Peripheral blood mononuclear cell (primary cell): ENCODE measurements around the gene ENDOU.

DNA sequence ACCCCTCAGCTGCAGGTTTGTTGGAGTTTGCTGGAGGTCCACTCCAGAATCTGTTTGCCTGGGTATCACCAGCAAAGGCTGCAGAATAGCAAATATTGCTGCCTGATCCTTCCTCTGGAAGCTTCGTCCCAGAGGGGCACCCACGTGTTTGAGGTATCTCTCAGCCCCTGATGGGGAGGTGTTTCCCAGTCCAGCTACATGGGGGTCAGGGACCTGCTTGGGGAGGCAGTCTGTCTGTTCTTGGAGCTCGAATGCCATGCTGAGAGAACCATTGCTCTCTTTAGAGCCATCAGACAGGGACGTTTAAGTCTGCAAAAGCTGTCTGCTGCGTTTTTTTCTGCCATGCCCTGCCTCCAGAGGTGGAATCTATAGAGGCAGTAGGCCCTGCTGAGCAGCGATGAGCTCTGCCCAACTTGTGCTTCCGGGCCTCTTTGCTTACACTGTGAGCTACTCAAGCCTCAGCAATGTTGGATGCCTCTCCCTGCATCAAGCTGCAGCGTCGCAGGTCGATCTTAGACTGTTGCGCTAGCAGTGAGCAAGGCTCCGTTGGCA lies 73.6 kb downstream of the SLC38A1 start:
- PRO-cap, 8 experiments = peak in 3 of 8 experiments; most common minus-strand start position 302 of the sequence (in 3)

GRCh38 chr12:46197688-46198104 lies 71.1 kb downstream of the SLC38A1 start:
- PRO-cap, 8 experiments = no peak in any of the 8 experiments

DNA sequence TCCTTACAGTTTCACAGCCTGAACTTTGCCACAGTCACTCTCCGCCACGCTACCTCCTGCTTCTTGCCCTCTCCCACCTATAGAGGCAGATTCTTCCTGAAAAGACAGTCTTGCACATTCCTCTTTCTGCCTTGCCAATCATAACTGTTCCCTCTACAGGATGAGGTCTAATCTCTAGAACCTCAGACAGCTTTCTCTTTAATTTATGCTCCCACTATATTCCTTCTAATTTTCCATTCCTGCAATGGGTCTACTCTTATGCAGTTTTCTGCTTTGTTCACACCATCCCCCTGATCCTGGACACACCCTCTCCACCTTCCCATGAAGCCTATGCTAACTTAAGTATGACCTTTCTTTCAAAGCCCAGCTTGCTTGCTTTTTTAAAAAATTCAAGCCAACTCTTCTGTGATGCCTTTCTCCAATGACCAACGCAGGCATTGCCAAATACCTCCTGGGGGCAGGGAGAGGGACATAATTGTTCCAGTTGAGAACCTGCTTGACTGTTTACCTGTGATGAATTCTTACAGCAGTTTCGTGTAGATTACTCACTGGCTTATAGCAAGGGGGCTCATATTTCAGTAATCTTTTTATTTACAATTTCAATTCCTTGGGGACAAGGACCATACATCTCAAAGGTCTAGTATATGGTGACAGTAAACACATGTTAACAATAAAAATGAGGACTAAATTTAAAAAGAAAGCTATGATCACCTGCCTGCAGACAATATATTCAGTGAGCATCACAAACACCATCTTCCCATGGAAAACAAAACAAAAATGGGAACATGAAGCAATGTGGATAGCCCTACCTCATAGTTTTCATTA lies 7.8 kb downstream of the SLC38A1 start:
- PRO-cap, 8 experiments = peak in 5 of 8 experiments; most common minus-strand start position 197 of the sequence (in 5)

GRCh38 chr12:46388274-46388828 lies 15.8 kb upstream of the SLC38A2 start:
- PRO-cap, 8 experiments = no peak in any of the 8 experiments

DNA sequence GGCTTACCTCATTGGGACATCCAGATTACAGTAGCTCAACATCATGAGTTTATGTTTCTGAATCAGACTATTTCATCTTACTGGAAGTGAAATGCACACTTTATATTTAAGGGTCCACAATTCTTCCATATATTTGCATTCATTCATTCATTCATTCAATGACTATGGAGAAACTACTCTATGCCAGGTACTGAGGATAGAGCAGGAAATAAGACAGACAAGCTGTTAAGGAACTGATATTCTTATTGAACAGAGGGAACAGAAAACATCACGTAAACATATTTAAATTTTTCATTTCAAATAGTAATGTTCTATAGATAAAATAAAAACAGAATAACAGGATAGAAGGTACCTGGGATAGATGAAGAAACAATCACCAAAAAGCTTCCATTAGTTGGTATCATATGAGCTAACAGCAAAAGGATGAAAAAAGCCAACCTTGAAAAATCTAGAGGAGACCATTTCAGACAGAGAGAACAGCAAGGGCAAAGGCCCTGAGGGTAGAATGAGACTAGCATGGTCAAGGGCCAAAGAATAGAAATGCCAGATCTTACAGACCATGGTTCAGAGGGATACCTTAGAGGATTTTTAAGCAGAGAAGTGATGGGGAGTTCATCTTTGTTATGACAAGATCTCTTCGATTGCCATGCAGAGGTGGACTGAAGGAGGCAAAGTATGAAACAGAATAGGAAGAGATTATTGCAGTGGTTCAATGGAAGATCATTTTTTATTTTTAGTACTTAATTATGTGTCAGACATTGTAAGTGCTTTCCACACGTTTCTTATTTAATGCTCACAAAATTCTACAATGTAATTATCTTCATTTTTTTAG lies 108.6 kb upstream of the SLC38A2 start:
- PRO-cap, 8 experiments = no peak in any of the 8 experiments

DNA sequence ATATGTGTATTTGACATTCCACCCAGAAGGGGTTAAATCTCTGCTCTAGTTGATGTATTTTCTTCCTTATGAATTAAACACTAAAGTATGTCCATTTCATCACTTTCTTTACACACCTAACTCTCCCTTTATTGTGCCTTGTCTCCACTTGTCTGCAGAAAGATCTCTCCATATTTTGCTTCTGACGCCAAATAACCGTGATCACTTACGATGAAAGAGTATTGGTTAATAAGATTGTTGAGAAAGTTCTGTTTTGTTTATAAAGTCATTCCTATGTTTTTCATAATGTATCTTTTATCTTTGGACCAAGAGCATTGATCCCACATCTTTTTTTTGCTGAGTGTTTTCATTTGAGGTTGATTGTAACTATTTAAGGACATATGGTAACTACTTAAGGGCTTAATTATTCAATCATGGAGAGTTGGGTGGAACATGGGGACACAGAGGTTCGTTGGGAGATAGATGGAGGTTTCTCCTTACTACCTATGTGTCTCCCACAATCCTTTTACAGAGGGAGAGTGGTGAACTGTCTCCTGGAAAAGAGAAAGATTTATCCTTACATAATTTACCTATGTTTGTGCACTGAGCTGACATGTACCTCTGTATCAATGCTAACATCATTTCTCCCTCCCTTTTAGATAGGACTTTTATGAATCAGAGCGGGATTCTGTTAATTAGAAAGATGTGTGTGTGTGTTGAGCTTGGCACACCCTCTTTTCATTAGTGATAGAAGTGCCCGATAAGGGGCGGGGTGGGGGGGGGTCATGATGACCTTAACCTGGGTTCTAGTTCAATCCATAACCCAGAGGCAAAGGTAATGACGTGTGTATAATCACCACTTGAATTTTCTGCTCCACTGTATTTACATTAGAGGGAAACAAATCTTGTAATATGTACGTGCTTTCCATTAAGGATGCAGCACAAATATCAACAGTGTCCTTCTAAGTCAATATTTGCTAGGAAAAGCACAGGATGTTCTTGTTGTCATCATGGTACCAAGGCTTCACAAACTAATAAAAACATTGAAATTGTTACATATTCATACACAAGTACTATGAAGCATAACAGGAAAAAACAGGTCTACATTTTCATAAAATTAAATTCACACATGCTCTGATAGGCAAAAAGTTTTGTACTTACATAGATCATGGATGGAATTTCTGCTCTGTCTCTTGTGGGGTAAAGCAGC lies 121.0 kb upstream of the SLC38A2 start:
- PRO-cap, 8 experiments = no peak in any of the 8 experiments

- PRO-cap, 8 experiments = no peak in any of the 8 experiments
Measured at GRCh38 chr12:46659669-46660345, 166.0 kb downstream of the SLC38A4 start.

DNA sequence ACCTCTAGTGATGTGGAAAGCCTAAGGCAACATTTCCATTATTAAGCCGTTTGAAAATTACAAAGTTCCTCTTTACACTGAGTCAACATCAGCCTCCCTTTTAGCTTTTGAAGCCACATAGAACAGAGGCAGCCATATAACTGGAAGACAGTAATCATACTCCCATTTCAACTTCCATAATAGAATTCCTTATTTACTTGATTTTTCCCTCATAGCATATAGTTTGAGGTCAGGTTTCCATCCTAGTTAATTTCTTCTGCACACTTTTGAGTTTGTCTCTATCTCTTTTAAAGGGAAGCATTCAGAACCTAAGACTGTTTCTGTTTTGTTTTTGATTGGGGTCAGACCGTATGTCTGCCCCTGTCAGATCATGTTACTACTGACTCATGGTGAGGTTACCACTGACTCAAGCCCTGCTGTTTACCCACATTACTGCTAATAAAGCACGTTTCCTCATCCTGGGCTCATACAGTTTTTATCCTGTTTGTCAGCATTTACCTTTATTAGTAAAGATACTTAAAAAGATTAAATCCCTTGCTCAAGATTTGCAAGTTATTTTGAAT lies 160.9 kb downstream of the SLC38A4 start:
- PRO-cap, 8 experiments = no peak in any of the 8 experiments

GRCh38 chr12:46804372-46804855 lies 21.4 kb downstream of the SLC38A4 start:
- PRO-cap, 8 experiments = no peak in any of the 8 experiments

- PRO-cap, 8 experiments = no peak in any of the 8 experiments
Measured at GRCh38 chr12:46808215-46808777, 17.5 kb downstream of the SLC38A4 start.

DNA sequence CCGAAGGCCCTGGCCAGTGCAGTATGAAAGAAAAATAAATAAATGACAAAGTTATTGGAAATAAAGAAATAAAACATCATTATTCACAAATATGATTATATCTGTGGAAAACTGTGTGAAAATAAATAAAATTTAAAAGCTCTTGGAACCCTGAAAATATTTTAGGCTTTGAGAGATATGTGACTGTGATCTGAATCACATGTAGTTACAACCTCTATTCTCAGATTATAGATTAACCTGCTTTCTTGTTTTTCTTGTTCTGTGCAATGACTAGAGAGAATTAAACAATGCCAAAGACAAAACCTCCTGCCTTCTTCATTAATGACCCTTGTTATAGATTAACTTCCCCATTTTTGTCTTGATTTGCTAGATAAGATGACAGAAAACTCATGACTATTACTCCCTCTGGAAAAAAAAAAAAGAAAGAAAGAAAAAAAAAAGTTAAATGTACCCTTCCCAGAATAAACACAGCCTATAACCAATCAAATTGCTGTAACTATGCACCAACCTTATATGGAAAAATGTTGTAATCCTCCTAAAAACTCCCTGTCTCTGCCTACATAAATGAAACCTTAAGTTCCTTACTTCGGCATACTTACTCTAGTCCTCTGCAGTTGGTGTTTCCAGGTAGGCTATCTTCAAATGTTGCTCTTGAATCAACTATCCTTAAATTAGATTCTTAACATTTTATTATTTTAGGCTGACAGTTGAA lies 41.2 kb upstream of the PCED1B start:
- PRO-cap, 8 experiments = no peak in any of the 8 experiments

- PRO-cap, 8 experiments = no peak in any of the 8 experiments
Measured at GRCh38 chr12:47104747-47105480, 25.2 kb upstream of the AMIGO2 start.

- PRO-cap, 8 experiments = no peak in any of the 8 experiments
Measured at GRCh38 chr12:47219318-47219601, 139.5 kb upstream of the AMIGO2 start.

GRCh38 chr12:47223354-47224171 lies 143.8 kb upstream of the AMIGO2 start:
- PRO-cap, 8 experiments = no peak in any of the 8 experiments

DNA sequence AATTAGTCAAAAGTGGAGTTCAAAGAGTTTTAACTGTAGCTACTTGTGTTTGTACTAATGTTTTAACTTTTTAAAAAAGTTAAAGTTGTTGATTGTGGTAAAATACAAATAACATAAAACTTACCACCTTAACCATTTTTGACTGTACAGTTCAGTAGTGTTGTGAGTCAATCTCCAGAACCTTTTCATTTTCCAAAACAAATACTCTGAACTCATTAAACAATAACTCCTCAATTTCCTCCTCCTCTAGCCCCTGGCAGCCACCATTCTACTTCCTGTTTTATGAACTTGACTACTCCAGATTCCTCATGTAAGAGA lies 299.1 kb upstream of the AMIGO2 start:
- PRO-cap, 8 experiments = no peak in any of the 8 experiments

DNA sequence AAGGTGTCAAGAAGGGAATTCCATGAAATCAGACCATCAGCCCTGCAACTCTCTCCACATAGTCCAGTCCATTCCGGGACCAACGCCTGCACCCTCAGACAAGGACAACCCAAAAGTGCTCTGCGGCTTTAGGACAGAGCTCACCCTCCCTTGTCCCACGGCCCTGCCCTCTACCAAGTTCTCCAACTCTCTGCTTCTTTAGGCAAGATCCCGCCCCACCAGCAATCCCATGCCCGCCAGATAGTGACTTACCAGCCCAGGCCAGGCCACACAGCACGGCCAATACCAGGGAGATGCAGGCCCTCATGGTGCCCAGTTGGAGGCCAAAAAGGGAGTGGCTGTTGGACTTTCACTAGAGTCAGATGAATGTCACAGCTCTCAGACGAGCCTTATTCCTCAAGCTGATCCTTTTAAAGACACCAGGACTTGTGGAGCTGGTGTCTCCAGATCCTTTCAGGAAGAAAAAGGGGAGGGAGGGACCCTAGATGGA lies at the start of gene ENDOU:
Gene ENDOU, minus strand, starts transcription at position 384 of the 490 bp plus-strand sequence.
- PRO-cap, 8 experiments = no peak in any of the 8 experiments

DNA sequence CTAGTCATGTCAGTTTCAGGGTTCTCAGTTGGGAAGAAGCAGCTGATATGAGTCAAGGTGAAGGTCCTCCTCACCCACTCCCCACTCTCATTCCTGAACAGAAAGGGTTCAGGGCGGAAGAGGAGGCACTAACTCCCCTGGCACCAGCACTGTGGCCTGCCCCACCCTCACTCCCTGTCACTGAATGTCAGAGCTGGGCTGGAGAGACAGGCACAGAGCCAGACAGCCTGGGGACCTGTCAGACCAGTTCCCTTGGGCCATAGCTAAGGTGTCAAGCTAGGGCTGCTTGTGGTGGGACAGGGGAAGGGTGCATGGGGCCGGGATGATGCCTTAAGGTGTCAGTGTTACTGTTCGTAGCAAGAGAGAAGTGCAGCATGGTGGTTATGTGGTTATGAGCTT lies 3.9 kb downstream of the RAPGEF3 start:
- PRO-cap, 8 experiments = no peak in any of the 8 experiments

DNA sequence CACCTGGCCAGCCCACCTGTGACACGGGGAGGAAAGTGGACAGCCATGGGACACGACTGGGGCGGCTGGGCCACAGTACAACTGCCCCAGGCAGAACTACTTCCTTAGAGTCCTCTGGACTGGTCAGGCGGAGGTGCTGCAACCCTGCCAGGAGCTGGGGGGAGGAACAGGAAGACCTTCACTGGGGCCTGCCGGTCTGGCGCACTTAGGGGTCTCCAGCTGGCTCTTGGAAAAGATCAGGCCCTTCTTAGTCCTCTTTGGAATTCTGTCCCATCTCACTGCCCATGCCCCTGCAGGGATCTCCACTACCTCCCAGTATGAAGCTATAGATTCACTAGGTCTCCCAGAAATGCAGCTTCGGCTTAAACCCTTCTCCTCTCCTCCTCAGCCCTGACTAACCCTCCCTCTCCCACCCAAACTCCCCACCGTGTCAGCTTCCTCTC lies 596 bp downstream of the RAPGEF3 start:
- PRO-cap, 8 experiments = no peak in any of the 8 experiments

DNA sequence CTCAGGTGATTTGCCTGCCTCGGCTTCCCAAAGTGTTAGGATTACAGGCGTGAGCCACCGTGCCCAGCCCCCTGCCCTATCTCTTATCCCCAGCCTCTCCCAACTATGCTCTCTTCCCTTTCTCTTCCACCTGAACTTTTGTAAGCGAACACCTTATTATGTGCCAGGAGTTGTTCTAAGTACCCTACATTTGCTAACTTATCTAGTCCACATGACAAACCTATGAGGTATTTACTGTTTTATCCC lies 12.6 kb downstream of the HDAC7 start:
- PRO-cap, 8 experiments = no peak in any of the 8 experiments

GRCh38 chr12:47808904-47809584 lies 10.7 kb downstream of the HDAC7 start:
- PRO-cap, 8 experiments = peak in 4 of 8 experiments; most common plus-strand start chr12:47809219 (in 3); most common minus-strand start chr12:47809071 (in 3)